ENCODE results near the genes AIM2 and SLAMF8.

DNA sequence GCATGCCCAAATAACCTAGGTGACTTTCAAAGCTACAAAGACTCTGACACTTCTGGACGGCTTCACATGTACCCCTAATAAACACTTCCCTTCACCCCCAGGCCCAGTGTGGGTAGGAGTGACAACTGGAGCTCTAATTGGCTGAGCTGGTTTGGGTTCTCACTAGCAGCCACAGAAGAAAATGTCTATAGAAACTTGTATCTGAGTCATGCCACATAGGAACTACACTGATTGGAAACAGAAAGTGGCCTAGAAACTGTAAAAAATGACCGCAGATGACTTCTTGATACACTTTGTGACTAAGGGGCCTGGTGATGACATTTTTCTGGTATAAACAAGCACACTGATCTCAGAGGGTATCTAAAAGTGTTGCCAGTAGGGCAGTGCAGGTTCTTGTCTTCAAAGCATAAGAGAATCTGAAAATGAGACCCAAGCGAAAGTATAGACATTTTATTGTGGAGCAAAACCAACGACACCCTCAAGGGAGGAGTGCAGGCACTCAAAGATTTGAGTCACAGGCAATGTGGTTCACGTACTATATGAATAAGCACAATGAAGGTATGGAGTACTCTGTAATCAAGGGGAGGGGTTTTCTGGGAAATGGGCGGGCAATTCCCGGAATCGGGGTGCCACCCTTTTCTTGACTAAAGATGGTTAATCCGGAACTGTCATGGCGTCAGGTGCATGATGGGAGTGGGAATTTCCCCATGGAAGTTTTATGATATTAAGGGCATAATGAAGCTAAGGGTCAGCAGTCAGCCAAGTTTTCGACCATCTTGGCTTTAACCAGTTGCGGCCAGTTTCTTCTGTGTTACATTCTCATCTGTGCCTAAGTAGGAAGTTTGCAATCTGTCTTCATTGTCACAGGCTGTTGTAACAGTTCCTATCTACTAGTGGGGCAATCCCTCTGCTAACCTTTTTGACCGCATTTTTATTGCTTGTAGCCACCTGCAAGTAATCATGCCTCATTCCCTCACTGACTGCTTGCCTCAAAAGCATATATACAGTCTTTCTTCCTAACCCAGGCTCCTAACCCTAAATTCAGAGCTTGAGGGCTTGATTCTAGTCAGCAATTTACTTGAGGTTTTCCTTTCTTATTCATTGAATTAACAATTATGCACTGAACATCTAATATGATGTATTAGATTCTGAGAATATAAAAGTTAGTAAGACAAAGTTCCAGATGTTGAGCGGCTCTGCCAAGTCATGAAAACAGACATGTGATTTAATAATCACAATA, at the start of gene AIM2:
TSS of gene AIM2 (minus strand) at position 54 of the 1,240 bp plus-strand sequence.
- RRBS = 29% methylated on average over 3 of the region's 14 CpGs

DNA sequence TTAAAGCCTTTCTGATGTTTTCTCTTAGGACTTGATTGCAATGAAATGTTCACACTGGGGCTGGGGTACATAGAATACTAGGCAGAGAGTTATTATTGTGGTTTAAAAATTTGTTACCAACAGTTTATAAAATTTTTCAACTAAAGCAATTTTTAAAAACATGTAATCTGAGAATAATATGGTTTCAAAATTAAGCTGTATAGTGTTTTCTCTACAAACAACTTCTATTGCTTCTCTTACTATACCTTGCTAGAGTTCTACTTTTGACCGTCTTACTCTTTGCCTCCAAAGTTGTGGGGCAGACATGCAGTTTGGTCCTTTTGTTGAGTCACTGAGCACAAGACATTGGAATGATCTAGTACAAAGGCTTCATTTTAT, 28.6 kb downstream of the OR10J1 start:
- RRBS = no CpG with 5 or more reads among the region's 1 CpG

- RRBS = no CpG with 5 or more reads among the region's 2 CpGs
Observed at GRCh38 chr1:159556510-159556729, 20.6 kb upstream of the OR10J5 start.

- RRBS = no CpG with 5 or more reads among the region's 2 CpGs
Observed at GRCh38 chr1:159756074-159756350, 24.8 kb upstream of the DUSP23 start.

- RRBS = no CpG with 5 or more reads among the region's 5 CpGs
Observed at GRCh38 chr1:159779446-159780104, 1.2 kb upstream of the DUSP23 start.

DNA sequence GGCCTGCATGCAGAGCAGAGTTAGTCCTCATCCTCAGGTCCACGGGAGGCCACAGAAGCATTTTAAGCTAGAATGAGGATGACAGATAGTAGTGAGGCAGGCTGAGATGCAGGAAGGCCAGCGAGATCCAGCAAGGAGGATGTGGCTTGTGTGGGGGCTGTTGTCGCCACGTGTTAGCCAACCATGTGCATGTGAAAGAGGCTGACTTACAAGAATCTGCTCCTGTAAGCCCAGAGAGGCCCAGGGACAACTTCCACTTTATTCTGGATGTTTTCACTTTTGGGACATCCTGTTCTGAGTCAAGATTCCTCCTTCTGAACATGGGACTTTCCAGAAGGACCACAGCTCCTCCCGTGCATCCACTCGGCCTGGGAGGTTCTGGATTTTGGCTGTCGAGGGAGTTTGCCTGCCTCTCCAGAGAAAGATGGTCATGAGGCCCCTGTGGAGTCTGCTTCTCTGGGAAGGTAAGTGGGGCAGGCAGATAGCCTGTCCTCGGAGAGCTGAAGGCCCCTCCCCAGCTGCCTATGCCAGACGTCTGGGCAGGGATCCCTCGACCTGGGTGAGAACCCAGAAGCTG, at the start of gene SLAMF8:
TSS of gene SLAMF8 (plus strand) at position 399 of the 577 bp plus-strand sequence.
- RRBS = no CpG with 5 or more reads among the region's 10 CpGs

GRCh38 chr1:159914532-159915184, 10.6 kb downstream of the TAGLN2 start:
- RRBS = no CpG with 5 or more reads among the region's 13 CpGs

- RRBS = no CpG with 5 or more reads among the region's 5 CpGs
Observed at GRCh38 chr1:160097183-160097847, 1.1 kb downstream of the IGSF8 start.

DNA sequence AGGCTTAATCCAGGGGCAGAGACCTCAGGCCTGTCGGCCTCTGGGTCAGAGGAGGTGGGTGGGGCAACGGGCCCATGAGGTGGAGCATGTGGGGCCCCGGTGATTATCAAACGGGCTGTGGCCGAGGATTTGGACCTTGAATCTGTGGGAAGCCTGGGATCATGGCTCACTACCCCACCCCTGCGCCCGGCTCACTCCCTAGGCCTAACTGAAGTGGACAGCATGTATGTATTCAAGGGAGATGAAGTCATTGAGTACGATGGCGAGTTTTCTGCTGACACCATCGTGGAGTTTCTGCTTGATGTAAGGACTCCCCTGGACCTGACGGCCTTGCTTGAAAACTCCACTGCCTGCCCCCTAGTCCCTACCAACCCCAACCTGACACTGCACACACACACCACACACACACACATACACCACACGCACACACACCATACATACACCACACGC, 3.2 kb downstream of the CASQ1 start:
- RRBS = 77% methylated on average over 5 of the region's 13 CpGs

DNA sequence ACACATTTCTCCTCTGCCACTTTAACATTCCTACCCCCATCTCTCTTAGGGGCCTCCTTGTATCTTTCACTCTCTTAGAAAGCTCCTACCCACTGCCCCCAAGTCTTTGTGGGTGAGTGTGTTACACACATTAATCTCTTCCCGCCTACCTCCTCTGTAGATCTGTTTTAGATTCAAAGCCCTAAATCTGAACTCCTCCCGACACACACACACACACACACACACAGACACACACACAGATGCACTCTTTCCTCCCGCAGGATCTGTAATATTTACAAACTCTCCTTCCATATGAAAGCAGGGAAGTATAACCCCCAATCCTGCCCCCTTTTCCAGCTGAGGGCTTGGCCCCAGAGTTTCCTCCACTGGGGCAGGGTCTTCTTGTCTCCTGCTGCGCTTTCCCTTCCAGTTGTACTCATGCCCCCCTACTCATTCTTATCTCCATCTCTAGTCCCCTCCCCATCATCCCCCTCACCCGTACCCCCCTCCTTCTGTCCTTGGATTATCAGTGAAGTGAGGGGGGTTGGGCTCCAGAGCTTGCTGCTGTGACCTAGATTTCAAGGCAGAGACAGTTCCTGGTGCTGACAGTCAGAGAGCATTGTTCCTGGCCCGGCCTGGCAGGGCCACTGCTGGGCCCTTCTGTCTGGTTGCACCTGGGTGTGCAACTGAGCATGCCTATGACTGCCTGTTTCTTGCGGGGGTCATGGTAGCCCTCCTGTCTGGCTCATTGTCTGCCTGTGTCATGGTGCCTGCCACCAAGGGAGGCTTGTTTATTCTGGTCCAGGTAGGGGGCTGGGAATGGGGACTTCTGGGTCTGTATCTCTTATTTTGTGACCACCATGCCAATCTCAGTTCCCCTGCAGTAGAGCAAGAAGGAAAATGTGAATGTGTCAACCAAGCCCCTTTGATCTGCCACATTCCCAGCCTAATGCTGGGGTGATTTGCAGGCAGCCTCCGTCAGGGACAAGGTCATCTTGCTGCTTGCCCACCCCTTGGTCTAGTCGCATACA, 4.4 kb downstream of the PEA15 start:
- RRBS = no CpG with 5 or more reads among the region's 9 CpGs

GRCh38 chr1:160239946-160240418, 22.4 kb downstream of the DCAF8 start:
- RRBS = no CpG with 5 or more reads among the region's 13 CpGs

GRCh38 chr1:160332361-160332901, 10.6 kb downstream of the COPA start:
- RRBS = no CpG with 5 or more reads among the region's 2 CpGs

- RRBS = no CpG with 5 or more reads among the region's 1 CpG
Observed at GRCh38 chr1:160429657-160430125, 29.3 kb downstream of the VANGL2 start.

DNA sequence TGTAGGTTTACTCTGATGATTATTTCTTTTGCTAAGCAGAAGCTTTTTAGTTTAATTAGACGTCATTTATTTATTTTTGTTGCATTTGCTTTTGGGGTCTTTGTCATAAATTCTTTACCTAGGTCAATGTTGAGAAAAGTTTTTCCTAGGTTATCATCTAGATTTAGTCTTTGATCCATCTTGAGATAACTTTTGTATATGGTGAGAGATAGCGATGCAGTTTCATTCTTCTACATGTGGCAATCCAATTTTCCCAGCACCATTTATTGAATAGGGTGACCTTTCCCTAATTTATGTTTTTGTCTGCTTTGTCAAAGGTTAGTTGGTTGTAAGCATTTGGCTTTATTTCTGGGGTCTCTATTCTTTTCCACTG, 43.7 kb downstream of the VANGL2 start:
- RRBS = no CpG with 5 or more reads among the region's 2 CpGs

GRCh38 chr1:160567768-160568703, 11.3 kb downstream of the CD84 start:
- RRBS = no CpG with 5 or more reads among the region's 10 CpGs

- RRBS = no CpG with 5 or more reads among the region's 2 CpGs
Observed at GRCh38 chr1:160578214-160578541, 1.1 kb downstream of the CD84 start.

GRCh38 chr1:160725953-160726743, 12.9 kb upstream of the SLAMF7 start:
- RRBS = no CpG with 5 or more reads among the region's 6 CpGs

- RRBS = no CpG with 5 or more reads among the region's 8 CpGs
Observed at GRCh38 chr1:160744039-160744832, 5.2 kb downstream of the SLAMF7 start.

- RRBS = 22% methylated on average over 2 of the region's 5 CpGs
Observed at GRCh38 chr1:160781415-160781713, 14.6 kb upstream of the LY9 start.

Measured in OVCAR3 (cell line).